Measurements from ENCODE around the gene CAMK2N1.

GRCh38 chr1:19273180-19273628 is 15.4 kb downstream of the AKR7A3 start:
- PRO-cap: no peak
- RAMPAGE, long total RNA: no peak

DNA sequence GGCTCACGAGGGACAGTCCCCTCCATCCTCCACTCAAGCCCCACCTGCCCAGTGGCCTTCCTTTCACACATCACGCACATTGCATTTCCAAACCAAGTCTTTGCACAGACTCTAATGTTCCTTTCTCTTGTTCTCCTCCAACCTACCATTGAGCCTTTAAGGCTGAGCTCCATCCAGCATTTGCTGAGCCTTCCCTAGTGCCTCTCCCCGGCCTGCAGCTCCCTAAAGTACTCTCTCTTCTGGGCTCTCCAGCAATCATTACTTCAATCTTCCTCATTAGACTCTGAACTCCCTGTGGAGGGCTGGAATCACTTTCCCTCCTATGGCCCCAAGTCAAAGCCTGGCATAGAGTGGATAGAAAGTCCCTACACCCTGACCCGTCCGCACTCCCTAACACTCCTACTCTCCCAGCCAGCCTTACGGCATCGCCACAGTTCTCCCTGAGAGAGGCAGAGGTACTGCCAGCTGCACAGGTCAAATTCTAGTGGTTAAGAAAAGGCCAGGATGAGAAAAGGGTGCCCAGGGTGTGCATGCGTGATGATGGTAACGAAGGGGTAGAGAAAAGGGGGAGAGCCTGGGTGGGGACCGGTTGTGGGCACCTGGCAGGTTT is 905 bp downstream of the AKR7A2 start:
- PRO-cap: no peak
- RAMPAGE, long total RNA: no peak

DNA sequence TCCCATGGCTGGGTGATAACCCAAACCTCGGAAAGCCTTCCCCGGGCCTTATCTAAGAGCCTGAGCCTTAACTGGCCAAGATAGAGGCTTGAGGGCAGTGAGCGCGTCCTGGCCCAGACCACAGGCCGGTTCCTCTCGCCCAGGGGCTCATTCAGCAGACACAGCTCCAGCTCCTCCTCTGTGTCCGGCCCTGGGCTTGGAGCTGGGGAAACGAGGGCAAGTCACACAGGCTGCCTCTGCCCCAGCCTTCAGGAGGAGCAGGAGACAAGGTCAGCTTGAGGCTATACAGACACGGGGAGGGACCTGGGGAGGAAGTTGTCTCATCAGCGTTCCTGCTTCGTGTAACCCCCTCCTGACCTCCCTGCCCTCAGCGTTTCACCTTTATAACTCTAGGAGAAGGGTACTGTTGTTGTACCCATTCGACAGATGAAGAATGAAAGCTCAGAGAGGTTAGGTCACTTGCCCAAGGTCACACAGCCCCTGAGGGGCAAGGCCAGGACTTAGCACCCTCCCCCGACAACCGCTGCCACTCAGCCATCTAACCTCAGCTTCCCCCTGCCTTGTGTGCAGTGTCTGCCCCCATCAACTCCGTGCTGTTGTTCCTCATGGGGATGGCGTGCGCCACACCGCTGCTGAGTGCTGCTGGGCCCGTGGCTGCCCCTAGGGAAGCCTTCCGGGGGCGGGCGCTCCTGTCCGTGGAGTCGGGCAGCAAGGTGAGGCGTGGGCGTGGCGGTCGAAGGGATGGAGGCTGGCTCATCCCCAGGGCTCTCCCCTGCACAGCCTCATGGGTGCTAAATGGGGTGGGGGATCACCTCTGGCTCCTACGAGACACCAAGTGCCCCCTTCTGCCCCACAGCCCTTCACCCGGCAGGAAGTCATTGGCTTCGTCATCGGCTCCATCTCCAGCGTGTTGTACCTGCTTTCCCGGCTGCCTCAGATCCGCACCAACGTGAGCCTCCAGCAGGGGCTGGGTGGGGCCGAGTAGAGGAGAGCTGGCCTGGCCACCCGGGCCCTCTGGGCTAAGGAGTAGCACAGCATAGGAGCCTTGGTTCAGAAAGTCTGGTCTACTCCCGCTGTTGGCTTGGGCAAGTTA is 13.9 kb downstream of the SLC66A1 start:
- PRO-cap: no peak
- RAMPAGE, long total RNA: no peak

DNA sequence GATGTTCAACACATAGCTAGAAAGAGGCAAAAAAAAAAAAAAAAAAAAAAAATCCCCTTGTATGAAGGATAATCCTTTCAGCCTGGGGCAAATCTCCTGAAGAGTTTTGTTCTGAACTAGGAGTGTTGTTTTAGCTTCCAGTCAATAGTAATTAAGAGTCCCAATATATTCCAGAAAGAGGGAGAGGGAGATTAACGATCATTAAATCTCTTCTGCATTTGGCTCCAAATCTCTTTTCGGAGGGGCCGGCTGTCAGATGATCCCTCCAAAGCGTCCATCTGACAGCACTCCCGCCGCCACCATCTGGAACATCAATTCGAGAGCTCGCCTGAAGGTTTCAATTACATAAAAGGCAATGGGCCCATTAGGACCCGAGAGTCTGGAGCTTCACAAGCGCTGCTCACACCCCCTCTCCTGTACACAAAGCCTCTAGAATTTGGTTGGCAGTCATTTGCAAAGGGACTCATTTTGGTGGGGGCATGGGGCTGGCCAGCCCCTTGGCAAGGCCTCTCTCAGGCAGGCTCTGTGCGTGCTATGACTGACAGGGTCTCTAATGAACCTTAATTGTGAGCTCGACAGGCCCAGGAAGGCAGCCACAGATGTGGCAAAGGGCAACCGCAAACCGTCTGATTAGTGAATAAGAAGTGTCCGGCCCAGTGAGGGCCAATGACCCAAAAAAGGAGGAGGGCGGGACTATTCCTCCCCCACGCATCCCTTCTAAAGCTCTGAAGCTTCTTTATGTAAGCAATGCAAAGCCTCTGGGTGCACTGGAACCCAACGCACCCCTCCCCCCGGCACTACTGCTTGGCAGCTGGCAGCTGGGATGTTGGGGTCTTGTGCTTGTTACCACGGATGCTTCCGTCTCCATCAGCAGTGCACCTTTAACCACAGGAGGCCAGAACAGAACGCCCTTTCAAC is 79.6 kb downstream of the CAPZB start:
- PRO-cap: no peak
- RAMPAGE, long total RNA: no peak

DNA sequence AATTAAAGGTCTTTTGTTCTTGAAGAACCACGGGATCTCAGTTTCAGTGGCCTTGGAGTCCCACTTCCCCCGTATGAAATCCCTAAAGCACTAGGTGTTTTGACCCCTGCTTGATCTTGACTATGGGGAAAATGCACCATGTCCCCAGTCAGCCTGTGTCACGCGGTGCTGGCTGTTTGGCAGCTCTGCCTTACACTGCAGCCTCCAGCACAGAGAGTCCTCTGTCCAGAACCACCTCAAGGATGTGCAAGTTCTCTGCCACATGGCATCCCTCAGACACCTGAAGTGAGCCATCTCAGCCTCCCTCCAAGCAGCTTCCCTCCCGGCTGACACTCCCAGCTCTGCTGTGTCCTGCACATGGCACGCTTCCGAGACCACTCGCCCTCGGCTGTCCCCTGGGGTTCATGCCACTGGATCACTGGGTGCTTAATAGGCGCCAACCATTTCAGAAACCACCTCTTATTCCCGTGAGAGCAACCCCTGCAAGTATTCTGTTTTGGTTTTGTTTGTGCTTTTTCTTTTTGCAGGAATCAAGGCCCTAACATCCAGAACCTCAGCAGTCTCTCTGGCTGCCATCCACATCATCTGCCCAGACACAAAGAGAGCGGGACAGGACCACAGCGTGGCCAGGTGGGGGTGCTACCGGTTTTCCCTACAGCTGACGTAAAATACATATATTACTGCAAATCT is 45.8 kb downstream of the CAPZB start:
- PRO-cap: no peak
- RAMPAGE, long total RNA: no peak

DNA sequence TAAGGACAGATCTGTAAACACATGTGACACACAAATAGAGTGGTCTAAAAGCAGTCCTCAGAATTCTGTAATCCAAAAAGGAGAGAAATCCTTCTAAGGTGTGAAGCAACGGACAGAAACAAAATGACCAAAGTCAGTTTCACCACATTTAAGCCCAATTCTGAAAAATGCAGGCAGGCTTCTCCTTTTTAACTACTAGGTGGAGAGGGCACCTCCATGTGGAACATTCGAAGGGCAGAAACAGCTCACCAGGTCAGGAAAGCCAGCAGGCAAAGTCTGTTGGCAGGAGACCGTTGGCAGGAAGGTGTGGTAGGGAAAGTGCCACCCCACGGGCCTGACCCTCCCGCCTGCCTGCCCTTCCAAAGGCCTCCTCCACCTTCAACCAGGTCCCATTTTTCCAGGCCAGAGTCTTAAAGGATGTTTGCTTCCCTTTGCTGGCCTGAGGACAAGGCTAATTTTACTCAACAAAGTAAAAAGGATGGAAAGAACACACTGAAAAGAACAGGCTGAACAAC is 26.6 kb downstream of the CAPZB start:
- PRO-cap: no peak
- RAMPAGE, long total RNA: no peak

- PRO-cap: no peak
- RAMPAGE, long total RNA: no peak
These were observed 7.9 kb upstream of the HTR6 start for GRCh38 chr1:19656581-19657422.

GRCh38 chr1:19726802-19727127 is 62.1 kb downstream of the HTR6 start:
- PRO-cap: no peak
- RAMPAGE, long total RNA: no peak

GRCh38 chr1:19860413-19860703 is 21.8 kb upstream of the OTUD3 start:
- PRO-cap: no peak
- RAMPAGE, long total RNA: no peak

DNA sequence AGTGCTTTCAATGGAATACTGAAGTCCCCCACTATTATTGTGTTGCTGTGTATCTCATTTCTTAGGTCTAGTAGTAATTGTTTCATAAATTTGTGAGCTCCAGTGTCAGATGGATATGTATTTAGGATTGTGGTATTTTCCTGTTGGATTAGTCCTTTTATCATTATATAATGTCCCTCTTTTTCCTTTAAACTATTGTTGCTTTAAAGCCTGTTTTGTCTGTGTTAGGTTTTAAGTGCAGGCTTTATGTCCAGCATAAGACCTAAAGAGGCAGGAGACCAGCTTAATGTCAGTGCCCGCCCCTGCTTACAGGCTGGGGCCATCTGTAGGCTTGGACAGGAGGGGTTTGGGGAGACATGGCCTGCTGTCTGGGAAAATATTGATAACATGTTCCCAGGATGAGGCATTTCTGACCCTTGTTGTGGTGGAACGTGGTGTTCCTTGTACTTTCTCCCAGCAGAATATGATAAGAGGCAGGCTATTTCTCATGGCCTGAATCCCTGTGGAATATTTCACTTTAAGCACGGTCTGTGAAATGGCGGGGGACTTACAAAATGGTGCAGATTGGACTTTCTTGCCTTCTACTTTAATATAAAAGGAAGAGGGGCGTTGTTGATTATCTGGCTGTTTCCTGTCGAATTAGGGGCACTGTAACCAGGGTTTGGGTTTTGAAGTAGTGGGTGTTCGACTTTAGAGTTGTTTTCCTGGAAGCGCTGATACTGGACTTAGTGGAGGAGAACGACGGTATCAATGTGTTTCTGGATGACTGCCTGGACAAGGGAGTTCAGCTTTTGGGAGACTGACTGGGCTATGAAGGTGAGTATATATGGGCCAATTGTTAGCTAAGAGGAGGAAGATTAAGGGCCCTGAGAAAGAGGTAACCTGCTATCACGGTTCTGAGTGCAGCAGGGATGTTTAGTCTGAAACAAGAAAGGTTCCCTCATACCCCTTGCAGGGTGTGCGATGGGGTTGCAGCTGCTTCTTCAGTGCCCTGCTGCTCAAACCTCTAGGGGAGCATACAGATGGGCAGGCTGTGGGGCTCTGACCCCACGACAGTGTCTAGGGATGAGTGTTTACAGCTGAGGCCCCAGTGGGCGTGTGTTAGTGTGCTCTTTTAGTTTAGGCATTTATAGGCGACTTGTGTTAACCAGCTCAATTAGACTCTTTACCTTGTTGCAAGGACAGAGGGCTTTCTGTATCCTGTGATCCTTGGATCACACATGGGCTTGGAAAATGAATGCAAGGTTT is 41.7 kb upstream of the PLA2G5 start:
- PRO-cap: no peak
- RAMPAGE, long total RNA: no peak

DNA sequence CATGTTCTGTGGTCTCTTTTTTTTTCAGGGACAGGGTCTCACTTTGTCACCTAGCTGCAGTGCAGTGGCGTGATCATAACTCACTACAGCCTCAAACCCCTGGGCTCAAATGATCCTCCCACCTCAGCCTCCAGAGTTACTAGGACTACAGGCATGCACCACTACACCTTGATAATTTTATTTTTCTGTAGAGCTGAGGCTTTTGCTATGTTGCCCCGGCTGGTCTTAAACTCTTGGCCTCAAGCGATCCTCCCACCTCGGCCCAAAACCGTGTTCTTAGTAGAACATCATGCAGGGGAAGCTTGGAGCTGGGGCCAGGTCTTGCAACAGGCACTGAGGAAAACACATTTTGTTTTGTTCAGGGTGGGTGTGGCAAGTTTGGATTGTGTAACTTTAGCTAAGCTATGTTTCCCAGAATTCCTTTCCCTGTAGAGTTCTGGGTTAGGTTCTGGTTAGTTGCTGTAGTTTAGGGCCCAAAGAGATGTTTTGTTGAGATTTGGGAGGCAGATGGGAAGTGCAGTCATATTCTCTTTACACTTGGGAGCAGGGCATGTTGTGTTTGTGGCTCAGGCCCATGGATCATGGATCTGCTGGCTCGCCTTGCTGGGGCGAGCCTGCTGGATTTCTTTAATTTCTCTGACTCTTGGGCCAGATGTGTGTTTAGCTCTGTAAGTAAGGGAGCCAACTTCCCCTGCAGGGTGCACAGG is 23.9 kb downstream of the PLA2G5 start:
- PRO-cap: no peak
- RAMPAGE, long total RNA: no peak

DNA sequence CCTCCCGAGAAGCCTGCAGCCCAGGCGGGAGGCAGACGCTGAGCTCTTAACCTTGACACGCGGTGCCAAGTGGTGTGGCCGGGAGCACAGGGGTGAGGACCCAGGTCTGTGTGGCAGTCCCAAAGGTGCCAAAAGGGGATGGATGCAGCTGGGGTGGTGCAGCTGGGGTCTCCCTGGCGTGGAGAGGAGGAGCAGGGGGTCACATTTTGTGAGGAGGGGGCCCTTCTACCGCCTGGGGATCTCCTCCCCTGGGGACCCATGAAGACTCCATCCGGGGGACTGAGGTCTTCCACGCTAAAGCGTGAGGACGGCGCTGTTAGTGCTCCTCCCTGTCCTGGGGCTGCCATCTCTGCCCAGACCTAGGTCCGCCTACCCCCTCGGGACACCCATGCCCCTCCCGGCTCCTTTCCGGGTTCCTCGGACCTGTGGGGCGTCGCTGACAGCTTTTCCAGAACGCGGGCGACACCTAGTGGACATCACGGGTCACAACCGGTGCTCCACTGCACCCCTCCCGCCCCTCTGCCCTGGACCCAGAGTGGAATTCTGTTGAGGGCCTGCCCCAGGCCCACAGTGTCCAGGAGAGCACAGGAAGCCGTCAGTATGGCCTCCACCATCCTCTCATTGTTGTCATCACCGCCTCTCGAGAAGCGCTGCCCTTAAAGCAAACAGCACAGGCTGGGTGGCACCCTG is 13.1 kb downstream of the PLA2G2F start:
- PRO-cap: unidirectional peak, minus-strand start at position 351 of the sequence
- RAMPAGE, long total RNA: no peak

DNA sequence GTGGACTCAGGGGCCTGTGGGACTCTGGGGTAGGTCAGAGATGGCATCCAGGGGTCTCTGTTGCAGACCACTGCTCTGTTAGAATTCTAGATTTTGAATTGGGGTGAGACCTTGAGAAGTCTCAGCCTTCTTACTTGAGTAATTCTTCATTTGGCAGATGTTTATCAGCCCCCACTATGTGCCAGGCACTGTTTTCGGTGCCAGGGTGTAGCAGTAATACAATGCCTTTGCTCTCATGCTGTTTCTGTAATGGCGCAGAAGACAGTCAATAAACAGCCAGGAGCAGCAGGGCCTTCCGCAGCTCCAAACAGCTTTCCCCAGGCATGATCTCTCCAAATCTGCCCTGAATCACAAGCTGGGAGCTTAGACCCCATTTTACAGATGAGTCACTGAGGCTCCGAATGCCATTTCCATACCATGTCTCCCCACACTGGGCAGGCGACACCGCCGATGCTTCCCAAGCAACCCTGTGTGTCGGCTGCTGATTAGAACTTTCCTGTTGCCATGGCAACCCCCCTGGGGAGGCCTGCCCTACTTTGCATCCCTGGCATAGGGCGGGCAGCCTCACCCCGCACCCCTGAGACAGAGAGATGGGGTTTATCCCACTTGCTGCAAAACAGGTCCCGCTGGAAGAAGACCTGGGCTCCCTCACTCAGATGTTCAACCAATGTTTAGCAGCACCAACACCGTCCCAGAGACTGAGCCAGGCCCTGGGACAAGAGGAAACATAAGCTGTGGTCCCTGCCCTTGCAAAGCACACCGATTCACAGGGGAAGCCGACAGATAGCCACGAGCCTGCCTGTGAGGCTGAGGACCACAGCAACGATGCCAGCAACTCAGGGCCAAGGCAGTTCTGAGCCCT is 81.7 kb downstream of the CAMK2N1 start:
- PRO-cap: bidirectional peak, plus-strand start at position 255 of the sequence, minus-strand start at position 218 of the sequence; bidirectional peak, plus-strand start at position 593 of the sequence, minus-strand start at position 473 of the sequence
- RAMPAGE, long total RNA: no peak

DNA sequence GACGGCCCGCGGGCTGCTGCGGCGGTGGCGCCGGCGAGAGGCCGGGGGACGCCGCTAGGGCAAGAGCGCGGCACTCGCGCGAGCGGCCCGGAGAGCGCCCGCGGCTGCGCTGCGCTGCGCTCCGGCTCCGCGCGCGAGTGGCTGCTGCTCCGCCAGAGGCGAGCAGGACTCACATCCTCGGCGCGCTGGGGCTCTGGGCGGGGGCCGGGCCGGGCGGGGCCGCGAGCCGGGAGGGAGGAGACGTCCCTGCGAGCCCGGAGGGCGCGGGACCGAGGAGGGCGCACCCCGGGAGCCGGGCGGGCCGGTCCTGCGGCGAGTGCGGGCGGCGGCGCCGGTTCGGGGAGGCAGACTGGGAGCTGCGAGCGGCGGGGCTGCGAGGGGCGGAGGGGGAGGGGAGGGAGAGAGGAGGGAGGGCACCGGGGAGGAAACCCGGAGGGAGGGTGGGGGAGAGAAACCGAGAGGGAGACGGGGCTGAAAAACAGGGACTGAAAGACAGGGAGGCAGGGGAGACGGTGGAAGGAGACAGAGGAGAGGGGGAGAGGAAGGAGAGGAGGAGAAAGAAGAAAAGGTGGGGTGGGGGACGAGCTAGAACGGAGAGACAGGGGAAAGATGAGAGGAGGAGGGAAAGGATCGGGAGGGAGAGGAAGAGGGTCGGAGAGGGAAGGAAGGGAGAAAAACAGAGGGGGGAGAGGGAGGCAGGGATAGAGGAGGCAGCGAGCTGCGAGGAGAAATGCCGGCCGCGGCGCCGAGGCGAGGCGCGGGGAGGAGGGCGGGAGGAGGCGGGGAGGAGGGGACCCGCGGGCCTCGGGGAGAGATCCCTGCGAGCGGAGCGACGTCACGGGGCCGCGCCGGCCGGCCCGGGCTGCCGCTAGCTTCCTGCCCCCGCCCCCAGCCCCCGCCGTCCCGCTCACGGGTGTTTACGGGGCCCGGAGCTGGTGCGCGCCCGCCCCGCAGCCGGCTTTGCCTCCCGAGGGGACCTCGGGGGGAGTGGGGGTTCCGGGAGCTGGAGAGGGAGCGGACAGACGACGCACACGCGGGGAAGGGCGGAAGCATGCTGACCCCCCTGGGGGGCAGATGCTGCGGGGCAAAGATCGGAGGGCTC is at the start of gene CAMK2N1:
CAMK2N1 (minus strand) TSS at position 732 of the 1,102 bp plus-strand sequence.
- PRO-cap: no peak
- RAMPAGE, long total RNA: no peak

DNA sequence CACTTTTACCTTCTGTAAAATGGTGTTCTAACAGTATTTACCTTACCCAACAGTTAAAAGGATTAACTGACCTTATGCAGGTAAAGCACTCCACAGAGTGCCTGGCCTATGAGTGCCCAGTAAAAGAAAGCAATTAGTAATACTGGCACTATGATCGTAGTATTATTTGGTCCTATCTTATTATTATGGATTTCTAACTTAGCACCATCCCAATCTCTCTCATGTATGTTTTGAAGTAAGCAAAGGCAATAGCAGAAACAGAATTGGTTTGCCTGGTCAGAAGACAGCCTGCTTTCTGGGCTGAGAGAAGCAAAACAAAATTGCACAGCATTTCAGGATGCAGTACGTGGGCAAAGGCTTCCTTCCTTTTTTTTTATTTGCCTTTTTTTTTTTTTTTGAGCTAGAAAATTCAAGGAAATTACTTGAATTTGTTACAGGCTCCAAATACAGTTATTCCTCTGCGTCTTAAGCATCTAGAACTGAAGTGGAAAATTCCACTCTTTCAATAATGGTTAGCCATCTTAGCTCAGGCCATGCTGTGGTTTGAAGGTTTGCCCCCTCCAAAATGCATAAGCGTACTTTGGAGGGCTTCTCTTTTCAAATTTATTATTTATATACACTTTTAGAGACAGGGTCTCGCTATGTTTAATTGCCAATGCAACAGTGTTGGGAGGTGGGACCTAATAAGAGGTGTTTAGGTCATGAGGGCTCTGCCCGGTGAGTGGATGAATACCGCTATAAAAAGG is 8.8 kb downstream of the CDA start:
- PRO-cap: no peak
- RAMPAGE, long total RNA: no peak

DNA sequence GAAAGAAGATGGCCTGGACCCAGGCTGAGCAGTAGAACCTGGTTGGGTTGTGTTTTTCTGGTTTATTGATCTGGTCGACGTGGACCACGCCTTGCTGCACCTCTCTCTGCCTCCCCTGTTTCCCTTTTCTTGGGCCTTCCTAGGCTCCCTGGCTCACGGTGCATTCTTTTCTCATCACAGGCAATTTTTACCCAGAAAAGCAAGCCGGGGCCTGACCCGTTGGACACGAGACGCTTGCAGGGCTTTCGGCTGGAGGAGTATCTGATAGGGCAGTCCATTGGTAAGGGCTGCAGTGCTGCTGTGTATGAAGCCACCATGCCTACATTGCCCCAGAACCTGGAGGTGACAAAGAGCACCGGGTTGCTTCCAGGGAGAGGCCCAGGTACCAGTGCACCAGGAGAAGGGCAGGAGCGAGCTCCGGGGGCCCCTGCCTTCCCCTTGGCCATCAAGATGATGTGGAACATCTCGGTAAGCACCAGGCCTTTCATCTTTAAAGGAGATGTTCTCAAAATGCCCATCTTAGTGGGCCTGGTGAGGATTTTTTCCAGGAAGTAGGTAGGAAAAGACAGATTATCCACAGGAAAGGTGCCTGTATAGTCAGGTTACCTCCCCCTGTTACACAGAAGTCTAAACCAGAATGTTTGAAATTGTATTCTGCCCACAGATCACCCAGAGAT is 4.5 kb downstream of the PINK1 start:
- PRO-cap: no peak
- RAMPAGE, long total RNA: no peak

DNA sequence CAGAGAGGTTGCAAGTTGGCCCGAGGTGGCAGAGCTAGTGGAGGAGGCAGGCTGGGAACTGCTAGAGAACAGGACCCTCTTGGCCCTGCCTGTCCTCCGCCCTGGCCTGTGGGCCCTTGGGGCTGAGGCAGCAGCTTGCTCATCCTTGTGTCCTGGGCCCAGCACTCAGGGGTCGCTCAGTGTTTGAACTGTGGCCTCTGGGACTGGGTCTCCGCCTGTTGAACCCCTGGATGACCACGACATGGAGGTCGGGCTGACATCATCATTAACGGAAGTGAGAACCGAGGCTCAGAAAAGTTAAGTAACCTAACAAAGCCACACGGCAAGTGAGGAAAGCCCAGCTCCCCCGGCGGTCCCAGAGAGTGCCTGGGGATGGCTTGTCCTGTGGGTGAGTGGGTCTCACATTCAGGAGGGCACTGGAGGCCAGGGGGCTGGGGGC is 22.9 kb upstream of the DDOST start:
- PRO-cap: no peak
- RAMPAGE, long total RNA: no peak

DNA sequence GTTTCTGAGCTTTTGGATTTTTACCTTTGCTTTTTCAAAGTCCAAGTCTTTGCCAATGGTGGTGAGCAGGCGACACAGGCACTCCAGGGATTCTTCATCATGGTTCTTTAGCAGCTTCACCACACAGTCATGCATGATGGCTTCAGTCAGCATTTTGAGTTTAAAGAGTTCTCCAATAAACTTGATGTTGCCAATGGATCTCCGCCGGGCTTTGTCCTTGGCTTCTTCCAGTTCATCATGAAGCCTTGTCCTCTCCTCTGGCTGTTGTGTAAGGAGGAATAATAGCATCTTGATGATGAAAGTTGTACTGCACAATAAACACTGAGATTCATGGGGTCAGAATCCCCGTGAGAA is 77.3 kb upstream of the HP1BP3 start:
- PRO-cap: no peak
- RAMPAGE, long total RNA: no peak

GRCh38 chr1:21084451-21085076 is 92.1 kb downstream of the EIF4G3 start:
- PRO-cap: no peak
- RAMPAGE, long total RNA: no peak

GRCh38 chr1:21261589-21262249 is 28.5 kb downstream of the ECE1 start:
- PRO-cap: no peak
- RAMPAGE, long total RNA: no peak

Measured in OCI-LY7 (cell line).